Thoracic aorta endothelial cell (primary cell): ENCODE measurements around the genes EGR1 and STING1.

GRCh38 chr5:138436176-138437120, 2.4 kb upstream of the REEP2 start:
- CAGE, long polyA plus RNA: no peak

DNA sequence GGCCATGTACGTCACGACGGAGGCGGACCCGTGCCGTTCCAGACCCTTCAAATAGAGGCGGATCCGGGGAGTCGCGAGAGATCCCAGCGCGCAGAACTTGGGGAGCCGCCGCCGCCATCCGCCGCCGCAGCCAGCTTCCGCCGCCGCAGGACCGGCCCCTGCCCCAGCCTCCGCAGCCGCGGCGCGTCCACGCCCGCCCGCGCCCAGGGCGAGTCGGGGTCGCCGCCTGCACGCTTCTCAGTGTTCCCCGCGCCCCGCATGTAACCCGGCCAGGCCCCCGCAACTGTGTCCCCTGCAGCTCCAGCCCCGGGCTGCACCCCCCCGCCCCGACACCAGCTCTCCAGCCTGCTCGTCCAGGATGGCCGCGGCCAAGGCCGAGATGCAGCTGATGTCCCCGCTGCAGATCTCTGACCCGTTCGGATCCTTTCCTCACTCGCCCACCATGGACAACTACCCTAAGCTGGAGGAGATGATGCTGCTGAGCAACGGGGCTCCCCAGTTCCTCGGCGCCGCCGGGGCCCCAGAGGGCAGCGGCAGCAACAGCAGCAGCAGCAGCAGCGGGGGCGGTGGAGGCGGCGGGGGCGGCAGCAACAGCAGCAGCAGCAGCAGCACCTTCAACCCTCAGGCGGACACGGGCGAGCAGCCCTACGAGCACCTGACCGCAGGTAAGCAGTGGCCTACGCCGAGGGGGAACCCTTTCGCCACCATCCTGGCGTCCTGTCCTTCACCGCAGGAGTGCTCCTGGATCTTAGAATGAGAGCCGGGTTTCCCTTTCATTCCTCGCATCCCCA, at the start of gene EGR1:
TSS of gene EGR1 (plus strand) at position 76 of the 791 bp plus-strand sequence.
- CAGE, long polyA plus RNA: no peak

DNA sequence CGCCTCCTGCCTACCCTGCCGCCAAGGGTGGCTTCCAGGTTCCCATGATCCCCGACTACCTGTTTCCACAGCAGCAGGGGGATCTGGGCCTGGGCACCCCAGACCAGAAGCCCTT, 1.7 kb downstream of the EGR1 start:
- CAGE, long polyA plus RNA: no peak

DNA sequence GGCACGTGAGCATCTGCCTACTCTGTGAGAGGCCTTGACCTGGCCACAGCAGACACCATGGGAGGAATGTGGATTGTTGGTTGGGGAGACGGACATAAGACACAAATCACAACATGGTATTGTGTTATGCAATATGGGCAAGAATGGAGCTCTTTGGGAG, 4.8 kb downstream of the EGR1 start:
- CAGE, long polyA plus RNA: no peak

DNA sequence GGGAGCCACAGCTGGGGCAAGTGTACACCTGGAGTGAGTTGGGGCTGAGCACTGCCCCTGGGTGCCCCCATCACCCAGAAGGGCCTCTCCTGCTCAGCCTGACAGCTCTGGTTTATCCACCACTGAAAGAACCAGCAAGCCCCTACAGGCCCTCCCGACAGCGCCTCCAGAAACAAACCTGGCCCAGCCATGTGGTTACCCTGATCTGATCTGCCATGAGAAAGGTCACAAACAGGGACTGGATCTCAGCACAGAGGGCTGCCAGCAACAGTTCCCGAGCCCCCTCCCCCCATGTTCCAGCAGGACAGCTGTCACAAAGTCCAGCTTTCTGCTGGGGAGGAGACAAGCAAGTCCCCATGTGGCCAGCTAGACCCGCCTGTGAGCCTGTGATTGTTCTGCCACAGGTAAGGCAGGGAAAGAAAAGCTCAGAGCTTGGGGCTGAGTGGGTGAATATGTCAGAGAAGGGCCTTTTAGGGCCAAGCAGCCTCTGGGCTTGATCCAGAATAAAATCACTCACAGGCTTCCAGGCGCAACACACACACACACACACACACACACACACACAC, 27.8 kb downstream of the EGR1 start:
- CAGE, long polyA plus RNA: no peak

DNA sequence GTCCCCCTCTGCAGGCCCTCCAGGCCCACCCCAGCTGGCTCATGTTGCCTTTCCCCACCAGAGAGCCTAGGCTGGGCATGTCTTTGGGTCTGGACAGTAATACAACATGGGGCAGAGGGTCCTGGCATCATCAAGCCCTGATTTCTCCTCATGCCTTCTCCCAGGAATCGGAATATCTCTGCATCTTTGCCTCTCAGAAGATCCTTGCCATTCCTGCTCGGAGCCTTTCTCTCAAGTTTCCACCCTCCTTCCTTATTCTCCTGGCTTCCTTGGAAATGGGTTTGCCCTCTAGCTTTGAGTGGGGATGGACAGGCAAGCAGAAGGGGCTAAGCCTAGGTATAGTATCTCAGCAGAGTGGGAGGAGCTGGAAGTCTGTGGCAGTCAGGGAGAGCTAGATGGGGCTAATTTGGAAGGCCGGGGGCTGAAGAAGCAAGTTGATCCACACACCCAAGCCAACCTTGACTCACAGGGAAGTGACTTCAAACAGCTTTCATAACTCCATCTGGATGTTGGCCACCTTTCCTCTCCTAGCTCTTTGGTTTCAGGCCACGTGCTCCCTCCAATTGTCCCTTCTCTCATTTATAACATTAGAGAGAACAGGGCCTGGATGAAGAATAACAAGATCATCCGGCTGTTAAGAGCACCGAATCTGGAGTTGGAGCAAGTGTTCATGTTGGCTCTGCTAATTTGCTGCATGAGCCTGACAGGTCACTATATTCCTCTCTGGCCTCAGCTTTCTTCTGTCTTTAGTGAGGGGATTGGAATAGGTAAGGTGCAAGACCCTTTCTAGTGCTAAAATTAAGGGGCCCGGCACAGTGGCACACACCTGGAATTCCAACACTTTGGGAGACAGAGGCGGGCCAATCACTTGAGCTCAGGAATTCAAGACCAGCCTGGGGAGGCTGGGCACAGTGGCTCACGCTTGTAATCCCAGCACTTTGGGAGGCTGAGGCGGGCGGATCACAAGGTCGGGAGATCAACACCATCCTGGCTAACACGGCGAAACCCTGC, 36.9 kb downstream of the EGR1 start:
- CAGE, long polyA plus RNA: no peak

DNA sequence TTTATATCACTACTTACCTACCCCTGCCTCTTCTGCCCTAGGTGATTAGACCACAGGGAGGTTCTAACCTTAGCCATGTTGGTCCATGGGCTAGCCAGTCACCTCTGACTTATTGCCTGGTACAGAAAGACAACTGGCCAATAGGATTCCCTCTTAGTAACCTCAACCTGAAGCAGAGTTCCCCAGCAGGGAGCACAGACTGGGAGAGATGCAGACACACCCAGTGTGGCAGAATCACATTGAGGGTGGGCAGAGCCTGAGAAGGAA, 53.2 kb upstream of the HSPA9 start:
- CAGE, long polyA plus RNA: no peak

DNA sequence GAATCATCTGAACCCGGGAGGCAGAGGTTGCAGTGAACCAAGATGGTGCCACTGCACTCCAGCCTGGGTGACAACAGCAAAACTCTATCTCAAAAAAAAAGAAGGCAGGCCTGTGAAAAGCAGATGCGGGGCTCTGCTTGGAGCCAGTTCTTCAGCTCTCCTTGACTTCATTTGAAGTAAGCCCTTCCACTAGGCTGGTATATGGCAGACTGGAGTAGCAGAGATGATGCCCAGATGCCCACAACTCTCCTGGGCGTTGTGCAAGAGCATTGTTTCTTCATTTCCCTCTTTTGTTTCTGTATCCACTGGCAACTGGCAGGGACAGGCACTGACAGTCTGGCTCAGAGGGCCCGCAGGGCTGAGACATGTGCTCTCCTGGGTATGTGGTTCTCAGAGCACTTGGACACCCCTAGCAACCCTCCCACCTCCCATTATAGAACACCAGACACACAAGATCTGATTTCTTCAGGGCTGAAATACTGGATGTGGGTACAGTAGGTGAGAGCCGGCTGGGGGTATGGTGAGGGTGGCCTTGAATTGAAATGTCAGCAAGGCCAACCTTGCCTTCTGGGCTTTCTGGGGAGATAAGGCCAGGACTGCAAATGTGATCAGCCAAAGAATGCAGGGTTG, 28.8 kb upstream of the CTNNA1 start:
- CAGE, long polyA plus RNA: no peak

- CAGE, long polyA plus RNA: no peak
Measured at GRCh38 chr5:138845029-138845612, 30.0 kb downstream of the LRRTM2 start.

DNA sequence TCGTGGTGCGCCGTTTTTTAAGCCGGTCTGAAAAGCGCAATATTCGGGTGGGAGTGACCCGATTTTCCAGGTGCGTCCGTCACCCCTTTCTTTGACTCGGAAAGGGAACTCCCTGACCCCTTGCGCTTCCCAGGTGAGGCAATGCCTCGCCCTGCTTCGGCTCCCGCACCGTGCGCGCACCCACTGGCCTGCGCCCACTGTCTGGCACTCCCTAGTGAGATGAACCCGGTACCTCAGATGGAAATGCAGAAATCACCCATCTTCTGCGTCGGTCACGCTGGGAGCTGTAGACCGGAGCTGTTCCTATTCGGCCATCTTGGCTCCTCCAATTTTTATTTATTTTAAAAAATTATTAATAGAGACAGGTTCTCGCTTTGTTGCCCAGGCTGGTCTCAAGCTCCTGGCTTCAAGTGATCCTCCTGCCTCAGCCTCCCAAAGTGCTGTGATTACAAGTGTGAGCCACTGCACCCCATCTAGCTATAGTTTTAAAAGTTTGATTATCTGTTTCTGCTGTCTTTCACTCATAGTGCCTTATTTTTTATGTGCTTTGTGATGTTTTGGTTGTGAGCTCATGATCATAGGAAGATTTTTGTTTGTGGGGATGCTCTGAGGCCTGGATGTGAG, 136.1 kb upstream of the LRRTM2 start:
- CAGE, long polyA plus RNA: no peak

DNA sequence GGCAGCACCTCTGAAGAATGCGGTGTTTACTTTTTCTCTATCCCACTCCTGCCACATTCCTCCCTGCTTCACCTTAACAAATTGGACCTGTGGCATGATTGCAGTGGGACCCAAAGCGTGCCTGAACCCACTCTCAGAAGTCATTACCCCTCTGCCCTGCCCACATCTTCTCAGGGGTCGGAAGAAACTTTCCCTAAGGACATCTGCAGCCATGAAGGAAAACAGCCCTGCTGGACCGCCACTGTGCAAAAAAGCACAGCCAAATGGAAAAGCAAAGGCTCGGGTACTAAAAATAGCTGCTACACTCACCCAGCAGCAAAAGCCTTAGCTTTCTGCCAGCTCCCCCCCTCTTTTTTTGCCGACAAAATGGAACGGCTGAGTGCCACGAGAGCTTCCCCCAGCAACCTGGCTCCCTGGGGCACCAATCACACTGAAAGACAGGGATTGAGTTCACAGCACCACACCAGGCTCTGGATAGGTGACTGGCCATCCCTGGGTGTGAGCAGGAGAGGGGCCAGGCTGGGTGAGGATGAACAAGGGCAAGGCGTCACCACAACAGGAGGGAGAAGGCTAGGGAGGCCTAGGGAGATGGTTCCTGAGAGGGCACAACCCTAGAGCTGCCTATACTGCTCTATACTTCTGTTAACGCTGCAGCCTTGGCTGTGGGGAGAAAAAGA, 66.8 kb downstream of the SIL1 start:
- CAGE, long polyA plus RNA: no peak

GRCh38 chr5:139296584-139297342, 3.2 kb downstream of the MATR3 start:
- CAGE, long polyA plus RNA: no peak

DNA sequence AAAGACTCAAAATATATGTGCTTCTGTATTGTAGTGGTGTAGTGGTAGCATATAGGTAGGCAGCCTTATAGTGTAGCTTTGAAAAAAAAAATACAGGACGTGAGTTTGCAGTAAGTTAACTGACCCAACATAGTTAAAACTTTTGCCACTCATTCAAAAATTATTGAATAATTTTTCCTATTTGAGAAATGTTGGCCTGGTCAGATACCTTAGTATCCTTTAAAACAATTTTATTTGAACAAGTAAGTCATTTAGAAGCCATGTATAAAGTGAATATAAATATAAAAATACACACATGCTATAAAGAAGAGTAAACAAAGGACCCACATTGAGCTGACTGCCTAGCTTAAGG, 18.5 kb upstream of the PAIP2 start:
- CAGE, long polyA plus RNA: no peak

DNA sequence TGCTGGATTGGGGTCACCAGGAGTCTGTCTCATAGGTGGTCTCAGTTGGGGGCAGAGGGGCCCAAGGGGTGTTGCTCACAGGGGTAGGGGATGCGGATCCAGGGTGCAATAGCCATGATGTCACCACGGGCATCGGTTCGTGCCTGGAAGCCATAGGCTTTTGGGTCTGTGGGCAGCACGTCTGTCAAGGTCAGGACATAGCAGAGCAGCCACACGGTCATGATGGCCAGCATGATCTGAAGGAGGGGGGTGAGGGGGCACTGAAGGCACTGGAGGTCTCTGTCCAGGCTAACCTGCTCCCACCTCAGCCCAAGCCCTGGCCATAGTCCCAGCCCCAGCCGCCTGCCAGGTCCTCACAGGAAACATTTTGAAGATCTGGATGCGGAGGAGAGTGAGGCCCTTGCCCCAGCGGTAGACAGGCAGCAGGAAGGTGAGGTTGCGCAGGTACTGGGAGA, 3.5 kb downstream of the SLC23A1 start:
- CAGE, long polyA plus RNA: no peak

DNA sequence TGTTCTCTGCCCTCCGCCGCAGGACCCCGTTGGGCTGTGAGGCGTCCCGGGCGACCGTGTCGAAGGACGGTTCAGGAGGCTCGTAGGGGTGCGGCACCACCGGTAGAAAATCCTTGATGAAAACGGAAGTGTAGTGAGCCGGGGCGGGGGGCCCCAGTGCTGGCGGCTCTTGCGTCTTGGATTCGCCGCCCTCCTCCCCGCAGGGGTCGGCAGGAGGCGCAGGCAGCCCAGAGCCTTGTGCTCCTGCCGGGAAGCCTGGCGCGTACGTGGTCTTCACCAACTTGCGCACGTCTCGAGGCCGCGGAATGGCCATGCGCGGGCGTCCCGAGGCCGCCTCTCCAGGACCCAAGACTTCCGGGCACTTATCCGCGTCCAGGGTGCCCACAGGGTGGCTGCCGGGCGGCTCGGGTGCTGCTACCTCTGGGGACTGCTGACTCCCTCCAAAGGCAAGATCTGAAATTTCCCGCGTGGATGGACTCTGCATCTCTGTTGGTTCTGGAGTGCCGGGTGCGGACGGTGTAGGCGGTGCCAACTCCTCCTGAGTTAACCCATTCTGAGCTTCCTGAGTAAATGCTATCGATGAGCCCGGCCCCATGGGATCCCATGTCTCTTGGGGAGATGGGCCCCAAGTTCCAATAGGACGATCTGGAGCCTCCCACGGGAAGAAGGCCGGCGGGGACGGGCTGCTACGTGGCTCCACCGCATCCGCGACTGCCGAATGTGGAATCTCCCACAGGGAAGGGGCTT, 1.8 kb downstream of the PROB1 start:
- CAGE, long polyA plus RNA: no peak

- CAGE, long polyA plus RNA: no peak
Measured at GRCh38 chr5:139414376-139415003, 10.6 kb upstream of the SPATA24 start.

GRCh38 chr5:139459305-139459830, 3.2 kb downstream of the ECSCR start:
- CAGE, long polyA plus RNA: no peak

DNA sequence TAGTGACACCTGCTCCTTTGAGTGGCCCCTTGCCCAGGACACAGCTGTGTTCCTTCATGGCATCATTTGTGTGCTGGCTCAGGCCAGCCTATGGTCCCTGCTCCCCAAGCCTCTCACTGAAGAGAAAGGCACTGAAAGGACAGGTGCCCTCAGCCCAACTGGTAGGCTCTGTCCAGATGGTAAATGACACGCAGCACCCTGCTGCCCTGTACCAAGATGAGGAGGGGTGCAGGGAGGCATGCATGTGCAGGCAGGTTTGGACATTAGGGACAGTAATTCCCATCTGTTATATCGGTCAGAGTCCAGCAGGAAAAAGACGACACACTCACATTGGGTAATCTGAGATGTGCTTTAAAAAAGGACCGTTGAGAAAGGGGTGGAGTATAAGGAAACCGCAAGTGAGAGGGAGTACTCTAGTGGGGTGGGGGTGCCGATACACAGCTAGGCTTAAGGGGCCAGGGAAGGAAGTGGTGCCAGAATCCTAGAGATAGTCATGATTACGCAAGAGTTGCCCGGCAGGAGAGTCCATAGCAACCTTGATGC, 4.5 kb downstream of the SMIM33 start:
- CAGE, long polyA plus RNA: no peak

- CAGE, long polyA plus RNA: no peak
Measured at GRCh38 chr5:139482004-139483145, at the start of gene STING1. STING1 (minus strand) TSS chr5:139482758.

GRCh38 chr5:139502769-139503493, 20.4 kb upstream of the STING1 start:
- CAGE, long polyA plus RNA: no peak